Testis (tissue), 5 donors: ENCODE measurements around the gene ERGIC1.

DNA sequence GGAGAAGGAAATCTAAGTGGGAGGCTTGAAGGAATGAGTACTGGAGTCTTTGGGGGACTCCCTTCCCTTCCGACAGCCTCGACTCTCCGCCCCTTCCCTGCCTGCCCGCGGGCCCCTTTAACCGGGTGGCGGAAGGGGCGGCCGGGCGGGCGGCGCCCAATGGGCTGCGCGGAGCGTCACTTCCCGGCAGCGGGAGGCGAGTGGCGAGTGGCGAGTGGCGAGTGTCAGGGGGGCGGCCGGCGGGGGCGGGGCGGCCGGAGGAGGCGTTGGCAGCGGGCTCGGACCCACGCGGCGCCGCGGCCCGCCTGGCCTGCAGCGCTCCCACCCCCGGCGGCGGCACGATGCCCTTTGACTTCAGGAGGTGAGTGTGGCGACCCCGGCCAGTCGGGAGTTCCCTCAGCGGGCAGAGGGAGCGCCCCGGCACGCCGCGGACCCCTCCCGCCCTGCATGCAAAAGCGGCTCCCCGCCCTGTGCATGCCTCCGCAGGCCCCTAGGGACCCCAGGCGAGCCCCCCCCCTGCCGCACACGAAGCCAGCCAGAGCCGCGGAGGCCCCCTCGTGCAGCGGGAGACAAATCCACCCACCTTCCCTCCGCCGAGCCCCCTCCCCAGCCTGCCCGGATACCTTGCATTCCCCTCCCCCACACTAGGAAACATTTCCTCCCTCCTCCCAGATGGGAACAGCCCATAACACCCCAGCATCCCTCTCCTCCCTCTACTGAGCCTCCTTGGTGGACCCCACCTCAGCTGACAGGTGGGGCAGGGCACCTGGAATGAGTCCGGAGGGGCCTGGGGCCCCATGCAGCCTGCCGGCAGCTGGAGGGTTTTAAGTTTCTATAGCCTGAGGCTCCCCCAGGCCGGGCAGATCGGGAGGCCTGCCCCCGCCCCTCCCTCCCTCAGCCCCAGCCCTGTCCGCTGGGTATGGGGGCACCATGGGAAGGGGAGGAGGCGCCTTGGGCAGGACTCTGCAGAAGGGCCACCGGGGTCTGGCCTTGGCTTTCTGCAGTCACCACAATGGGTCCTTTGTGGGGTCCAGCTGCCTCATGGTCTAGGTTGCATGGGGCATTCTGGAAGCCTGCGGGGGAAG lies at the start of gene ERGIC1:
ERGIC1 (plus strand) TSS at position 179 of the 1,085 bp plus-strand sequence.
- PRO-cap, 3 experiments, result peak in 3 of 3 experiments; most common plus-strand start position 251 of the sequence (in 1); most common minus-strand start position 119 of the sequence (in 3)
- RAMPAGE, long total RNA, 2 experiments, result start-site peak on the plus strand in 1 of 2 experiments, centred at position 295 of the sequence, 756 reads per replicate
- RRBS, result 2% methylated on average over 36 of the region's 73 CpGs

- PRO-cap, 3 experiments, result no peak in any of the 3 experiments
- RAMPAGE, long total RNA, 2 experiments, result no peak in any of the 2 experiments
- RRBS, result 82% methylated on average over 6 of the region's 13 CpGs
Observed at GRCh38 chr5:172844945-172845748, 11.1 kb downstream of the ERGIC1 start.

DNA sequence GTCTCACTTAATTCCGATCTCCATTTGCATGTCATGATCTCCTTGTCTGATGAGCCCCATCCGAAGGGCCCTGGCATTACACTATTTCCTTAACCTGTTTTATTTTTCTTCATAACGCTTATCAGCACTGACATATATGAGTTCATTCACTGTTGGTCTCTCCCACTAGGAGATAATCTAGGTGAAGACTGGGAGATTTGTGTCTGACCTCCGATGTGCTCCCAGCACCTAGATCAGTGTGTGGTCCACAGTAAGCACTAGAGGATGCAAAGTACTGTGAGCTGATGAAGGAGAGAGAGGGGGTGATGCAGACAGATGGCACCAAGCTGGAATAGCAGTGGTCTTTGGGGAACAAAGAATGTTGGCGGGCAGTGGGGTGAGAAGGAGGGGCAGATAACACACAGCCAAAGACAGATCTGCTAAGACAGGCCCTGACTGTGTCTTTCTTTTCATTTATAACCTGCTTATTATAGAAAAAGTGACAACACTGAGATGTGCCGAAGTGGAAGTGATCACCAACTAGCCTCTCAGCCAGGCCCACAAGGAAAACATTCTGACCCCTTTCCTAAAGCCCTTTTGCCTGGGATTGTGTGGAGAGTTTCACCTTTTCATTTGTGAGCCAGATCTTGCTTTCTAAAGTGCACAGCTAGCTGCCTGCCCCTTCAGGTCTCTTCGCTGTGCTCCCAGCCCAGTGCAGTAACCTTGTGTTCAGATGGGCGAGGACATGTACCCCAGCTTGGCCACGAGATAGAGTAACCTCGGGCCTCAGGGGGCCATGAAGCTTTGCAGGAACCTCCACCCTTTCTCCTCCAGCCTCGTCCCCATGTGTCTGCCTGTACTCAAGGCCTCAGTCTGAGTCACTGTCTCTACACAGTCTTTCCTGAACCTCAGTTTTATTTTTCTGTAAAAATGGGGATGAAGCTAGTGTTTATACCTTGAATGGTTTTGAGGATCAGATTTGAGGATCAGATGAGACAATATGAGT lies 37.6 kb downstream of the ERGIC1 start:
- PRO-cap, 3 experiments, result peak in 1 of 3 experiments; most common minus-strand start position 698 of the sequence (in 1)
- RAMPAGE, long total RNA, 2 experiments, result no peak in any of the 2 experiments
- RRBS, result no CpG with 5 or more reads among the region's 11 CpGs

DNA sequence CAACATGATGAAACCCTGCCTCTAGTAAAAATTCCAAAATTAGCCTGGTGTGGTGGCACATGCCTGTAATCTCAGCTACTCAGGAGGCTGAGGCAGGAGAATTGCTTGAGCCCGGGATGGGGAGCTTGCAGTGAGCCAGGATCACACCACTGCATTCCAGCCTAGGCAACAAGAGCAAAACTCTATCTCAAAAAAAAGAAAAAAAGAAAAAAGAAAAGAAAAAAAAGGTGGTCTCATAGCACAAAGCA lies 38.5 kb downstream of the ERGIC1 start:
- PRO-cap, 3 experiments, result no peak in any of the 3 experiments
- RAMPAGE, long total RNA, 2 experiments, result no peak in any of the 2 experiments
- RRBS, result no CpG with 5 or more reads among the region's 1 CpG

DNA sequence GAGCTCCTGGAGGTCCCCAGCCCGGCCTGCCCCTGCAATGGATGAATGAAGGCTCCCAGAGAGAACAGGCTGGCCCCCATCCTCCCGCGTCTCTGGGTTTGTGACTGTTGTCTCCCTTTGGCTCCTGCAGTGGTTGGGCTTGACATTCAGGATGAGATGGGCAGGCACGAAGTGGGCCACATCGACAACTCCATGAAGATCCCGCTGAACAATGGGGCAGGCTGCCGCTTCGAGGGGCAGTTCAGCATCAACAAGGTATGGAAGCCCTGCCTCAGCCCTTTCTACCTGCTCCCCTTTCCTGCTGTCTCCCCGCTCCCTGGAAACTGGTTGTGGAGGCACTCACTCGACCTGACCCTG lies 44.7 kb upstream of the RPL26L1 start:
- PRO-cap, 3 experiments, result no peak in any of the 3 experiments
- RAMPAGE, long total RNA, 2 experiments, result no peak in any of the 2 experiments
- RRBS, result 71% methylated on average over 1 of the region's 10 CpGs

GRCh38 chr5:172930891-172931720 lies 28.1 kb upstream of the RPL26L1 start:
- PRO-cap, 3 experiments, result no peak in any of the 3 experiments
- RAMPAGE, long total RNA, 2 experiments, result no peak in any of the 2 experiments
- RRBS, result no CpG with 5 or more reads among the region's 12 CpGs

DNA sequence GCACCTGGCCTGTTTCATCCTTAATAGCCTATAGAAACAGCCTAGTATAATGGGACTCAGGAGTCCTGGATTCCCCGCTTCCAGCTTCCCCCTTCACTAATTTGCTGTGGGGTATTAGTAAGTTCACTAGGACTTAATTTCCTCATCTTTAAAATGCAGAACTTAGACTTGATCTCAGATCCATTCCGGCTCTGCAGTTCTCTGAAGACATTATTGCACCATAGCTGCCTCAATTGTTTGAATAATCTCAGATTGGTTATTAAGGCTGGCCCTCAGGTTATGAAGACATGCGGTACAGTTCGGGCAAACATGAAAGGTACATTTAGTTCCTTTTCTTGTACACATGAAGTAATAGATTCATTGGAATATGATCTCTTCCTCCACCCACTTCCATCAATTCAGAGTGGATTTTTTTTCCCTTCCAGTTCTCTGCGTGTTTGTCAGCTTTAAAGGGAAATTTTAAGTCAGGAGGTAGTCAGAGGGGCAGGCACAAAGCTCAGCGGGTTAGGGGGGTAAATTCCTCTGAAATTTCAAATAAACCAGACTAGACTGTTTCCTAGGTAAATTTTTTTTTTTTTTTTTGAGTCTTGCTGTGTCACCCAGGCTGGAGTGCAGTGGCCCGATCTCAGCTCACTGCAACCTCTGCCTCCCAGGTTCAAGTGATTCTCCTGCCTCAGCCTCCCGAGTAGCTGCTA lies 28.1 kb downstream of the ATP6V0E1 start:
- PRO-cap, 3 experiments, result no peak in any of the 3 experiments
- RAMPAGE, long total RNA, 2 experiments, result no peak in any of the 2 experiments
- RRBS, result no CpG with 5 or more reads among the region's 8 CpGs

DNA sequence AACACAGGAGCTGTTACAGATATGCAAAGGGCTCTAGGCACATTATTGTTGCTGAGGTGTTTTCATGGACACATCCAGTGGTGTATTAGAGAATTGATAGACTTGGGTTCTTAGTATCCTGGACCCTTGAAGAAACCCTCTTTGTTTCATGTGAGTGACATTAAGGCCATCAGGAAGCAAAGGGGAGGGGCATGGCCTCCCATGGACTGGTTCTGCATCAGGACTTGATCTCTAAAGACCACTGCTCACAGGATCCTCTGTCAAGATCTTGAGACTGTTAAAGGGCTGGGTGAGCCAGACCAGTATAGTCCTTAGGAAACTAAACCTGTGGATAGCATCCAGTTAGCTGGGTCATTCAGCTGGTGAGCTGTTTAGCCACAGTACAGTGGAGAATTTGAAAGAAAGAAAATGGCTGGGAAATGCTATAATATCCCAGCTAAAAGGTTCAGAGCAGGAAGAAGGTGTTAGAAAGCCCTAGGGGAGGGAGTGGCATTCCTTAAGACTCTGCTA lies 4.4 kb upstream of the BNIP1 start:
- PRO-cap, 3 experiments, result no peak in any of the 3 experiments
- RAMPAGE, long total RNA, 2 experiments, result no peak in any of the 2 experiments

GRCh38 chr5:173165009-173165671 lies 20.8 kb downstream of the BNIP1 start:
- PRO-cap, 3 experiments, result no peak in any of the 3 experiments
- RAMPAGE, long total RNA, 2 experiments, result no peak in any of the 2 experiments
- RRBS, result no CpG with 5 or more reads among the region's 1 CpG

GRCh38 chr5:173317975-173318505 lies 10.2 kb downstream of the STC2 start:
- PRO-cap, 3 experiments, result no peak in any of the 3 experiments
- RAMPAGE, long total RNA, 2 experiments, result no peak in any of the 2 experiments
- RRBS, result no CpG with 5 or more reads among the region's 12 CpGs

DNA sequence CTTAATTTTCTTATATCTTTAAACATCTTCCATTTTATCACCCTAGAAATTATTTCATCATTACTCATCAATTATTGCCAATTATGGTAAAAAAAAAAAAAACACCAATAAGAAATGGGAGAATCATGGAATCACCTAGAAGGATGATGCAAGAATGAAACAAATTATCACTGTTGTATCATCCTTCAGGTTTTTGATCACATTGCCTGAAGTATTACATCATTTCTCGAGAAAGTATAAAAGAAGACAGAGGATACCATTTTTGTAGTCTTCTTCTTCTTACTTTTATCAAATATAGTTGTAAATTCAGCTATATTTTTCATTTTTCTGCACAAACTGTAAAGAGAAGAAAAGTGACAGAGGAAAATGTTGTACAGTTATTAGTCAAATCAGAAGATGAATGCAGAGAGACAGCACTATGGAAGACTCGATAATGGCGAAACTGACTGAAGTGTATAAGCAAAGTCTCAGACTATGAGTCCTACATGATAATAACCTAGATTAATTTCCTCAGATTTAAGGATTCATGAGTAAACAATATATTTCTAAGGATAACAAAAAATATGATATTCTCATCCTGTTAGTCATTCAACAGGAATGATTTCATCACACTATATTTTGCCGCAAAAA lies 5.8 kb upstream of the STC2 start:
- PRO-cap, 3 experiments, result no peak in any of the 3 experiments
- RAMPAGE, long total RNA, 2 experiments, result no peak in any of the 2 experiments
- RRBS, result no CpG with 5 or more reads among the region's 4 CpGs

- PRO-cap, 3 experiments, result no peak in any of the 3 experiments
- RAMPAGE, long total RNA, 2 experiments, result no peak in any of the 2 experiments
- RRBS, result no CpG with 5 or more reads among the region's 8 CpGs
Observed at GRCh38 chr5:173457159-173457828, 129.1 kb upstream of the STC2 start.

DNA sequence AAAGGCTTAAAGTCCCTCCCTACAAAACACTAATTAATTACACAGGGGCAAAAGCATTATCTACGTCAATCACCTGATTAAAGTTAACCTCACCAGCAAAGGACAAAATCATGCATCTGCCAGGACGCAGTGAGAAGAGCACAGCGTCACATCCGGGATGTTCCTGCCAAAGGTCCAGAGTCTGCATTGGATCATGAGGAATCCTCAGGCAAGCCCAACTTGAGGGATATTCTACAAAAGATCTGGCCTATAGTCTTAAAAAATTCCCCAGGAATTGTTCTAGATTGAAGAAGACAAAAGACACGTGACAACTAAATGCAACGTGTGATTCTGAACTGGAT lies 15.7 kb downstream of the BOD1 start:
- PRO-cap, 3 experiments, result no peak in any of the 3 experiments
- RAMPAGE, long total RNA, 2 experiments, result no peak in any of the 2 experiments
- RRBS, result no CpG with 5 or more reads among the region's 6 CpGs

DNA sequence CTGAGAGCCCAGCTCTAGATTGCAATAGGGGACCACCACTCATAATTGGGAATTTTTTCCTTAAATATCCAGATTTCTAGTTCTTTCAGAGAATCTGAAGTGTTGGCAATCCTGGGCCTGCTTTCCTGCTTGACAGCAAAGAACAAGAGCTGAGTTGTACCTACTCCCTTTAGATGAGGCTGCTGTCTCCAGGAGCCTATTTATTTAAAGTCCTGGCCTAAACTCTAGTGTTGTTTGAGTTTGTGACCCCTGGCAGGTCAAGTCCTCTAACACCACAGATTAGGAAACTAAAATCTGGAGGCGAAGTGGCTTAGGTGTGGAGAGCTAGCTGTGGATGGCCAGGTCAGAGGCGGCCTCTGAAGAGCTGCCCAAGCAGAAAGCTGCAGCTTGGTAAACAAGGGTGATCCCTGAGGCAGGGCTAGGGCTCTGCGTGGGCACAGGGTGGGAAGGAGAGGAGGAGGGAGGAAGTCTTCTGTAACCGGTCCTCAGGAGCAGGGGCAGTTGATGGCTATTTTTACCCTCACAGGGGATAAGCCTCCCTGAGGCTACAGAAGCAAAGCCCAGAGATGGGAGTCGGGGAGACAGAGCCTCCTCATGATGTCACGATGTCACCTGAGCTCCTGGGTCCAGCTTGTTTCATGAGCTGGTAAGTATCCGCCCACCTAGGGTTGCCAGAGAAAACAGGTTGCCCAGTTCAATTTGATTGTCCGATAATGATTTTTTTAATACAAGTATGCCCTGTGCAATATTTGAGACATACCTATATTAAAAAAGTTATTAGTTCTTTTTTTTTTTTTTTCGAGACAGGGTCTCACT lies 25.8 kb upstream of the BOD1 start:
- PRO-cap, 3 experiments, result no peak in any of the 3 experiments
- RAMPAGE, long total RNA, 2 experiments, result no peak in any of the 2 experiments
- RRBS, result no CpG with 5 or more reads among the region's 9 CpGs

DNA sequence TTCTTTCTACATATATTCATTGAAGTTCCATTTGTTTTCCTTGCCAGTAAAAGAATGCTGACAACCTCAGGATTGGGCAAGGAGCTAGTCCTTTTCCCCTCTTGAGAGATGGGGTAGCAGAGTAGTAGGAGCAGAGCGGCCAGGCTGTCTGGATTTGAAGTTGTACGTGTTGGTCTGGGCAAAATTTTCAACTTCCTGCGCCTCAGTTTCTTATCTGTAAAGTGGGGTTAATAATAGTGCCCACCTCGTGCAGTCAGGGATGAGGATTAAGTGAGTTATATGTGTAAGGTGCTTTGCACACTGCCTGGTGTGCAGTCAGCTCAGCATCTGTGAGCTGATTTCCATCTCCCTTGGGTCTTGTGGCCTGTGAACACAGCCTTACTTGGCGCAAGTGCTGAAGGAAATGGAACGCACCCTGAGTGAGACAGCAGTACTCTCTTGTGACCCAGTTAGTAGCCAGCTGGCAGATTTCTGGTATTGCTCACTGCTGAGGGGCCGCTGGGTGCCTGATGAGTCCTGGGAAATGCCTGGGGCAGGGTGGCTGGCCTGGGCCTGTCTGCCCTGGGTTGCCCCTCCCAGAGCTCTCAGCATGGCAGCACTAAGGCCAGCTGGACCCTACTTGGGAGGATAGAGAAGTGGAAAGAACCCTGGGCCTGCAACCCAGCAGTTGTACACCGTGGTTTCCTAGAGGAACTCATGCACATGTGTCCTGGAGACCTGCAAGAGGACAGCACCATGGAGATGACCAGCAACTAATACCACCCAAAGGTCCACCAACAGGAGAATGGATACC lies 90.9 kb upstream of the BOD1 start:
- PRO-cap, 3 experiments, result no peak in any of the 3 experiments
- RAMPAGE, long total RNA, 2 experiments, result no peak in any of the 2 experiments
- RRBS, result no CpG with 5 or more reads among the region's 8 CpGs

- PRO-cap, 3 experiments, result no peak in any of the 3 experiments
- RAMPAGE, long total RNA, 2 experiments, result no peak in any of the 2 experiments
- RRBS, result no CpG with 5 or more reads among the region's 14 CpGs
Observed at GRCh38 chr5:173753326-173754003, 134.7 kb upstream of the CPEB4 start.

DNA sequence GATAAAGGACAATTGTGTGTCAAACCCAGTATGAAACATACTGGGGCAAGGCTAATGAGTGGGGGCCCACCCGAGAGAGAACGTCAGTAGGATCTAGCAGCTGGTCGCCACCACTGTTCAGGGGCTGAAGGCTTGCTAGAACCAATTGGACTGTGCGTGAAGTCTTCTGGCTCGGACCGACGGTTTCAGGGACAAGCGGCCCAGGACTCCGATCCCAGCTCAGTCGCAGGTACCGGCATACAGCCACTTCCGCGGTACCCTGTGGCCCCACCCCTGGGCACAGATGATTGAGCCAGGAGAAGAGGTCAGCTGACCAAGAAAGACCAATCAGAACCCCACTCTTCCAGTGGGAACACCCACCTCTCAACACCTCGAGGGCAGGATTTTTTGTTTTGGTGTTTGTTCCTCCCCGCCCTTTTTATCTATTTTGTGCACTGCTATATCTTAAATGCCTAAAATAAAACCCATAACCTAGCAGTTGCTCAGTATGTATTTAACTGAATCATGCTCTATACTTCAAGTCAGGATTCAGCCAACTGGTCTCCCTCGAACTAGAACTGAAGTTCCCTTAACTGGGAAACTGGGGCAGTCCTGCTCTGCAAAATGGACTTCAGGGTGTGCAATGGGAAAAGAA lies 21.2 kb upstream of the CPEB4 start:
- PRO-cap, 3 experiments, result peak in 2 of 3 experiments; most common minus-strand start position 225 of the sequence (in 2)
- RAMPAGE, long total RNA, 2 experiments, result no peak in any of the 2 experiments
- RRBS, result no CpG with 5 or more reads among the region's 16 CpGs

DNA sequence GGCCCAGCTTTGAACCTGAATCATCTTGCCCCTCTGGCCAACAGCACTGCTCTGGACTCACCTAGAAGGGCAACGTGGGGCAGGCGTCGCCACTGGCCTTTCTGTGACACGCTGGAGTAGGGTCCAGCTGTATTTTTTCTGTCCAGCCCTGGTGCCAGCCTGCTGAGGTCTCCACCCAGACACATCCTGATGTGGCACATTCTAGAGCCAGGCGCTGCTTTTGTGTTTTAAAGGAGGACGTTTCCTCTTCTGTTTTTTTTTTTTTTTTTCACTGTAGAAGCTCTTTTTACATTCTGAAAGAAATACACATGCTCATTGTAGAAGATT lies 15.2 kb upstream of the CPEB4 start:
- PRO-cap, 3 experiments, result peak in 2 of 3 experiments; most common minus-strand start position 173 of the sequence (in 2)
- RAMPAGE, long total RNA, 2 experiments, result no peak in any of the 2 experiments
- RRBS, result no CpG with 5 or more reads among the region's 6 CpGs

DNA sequence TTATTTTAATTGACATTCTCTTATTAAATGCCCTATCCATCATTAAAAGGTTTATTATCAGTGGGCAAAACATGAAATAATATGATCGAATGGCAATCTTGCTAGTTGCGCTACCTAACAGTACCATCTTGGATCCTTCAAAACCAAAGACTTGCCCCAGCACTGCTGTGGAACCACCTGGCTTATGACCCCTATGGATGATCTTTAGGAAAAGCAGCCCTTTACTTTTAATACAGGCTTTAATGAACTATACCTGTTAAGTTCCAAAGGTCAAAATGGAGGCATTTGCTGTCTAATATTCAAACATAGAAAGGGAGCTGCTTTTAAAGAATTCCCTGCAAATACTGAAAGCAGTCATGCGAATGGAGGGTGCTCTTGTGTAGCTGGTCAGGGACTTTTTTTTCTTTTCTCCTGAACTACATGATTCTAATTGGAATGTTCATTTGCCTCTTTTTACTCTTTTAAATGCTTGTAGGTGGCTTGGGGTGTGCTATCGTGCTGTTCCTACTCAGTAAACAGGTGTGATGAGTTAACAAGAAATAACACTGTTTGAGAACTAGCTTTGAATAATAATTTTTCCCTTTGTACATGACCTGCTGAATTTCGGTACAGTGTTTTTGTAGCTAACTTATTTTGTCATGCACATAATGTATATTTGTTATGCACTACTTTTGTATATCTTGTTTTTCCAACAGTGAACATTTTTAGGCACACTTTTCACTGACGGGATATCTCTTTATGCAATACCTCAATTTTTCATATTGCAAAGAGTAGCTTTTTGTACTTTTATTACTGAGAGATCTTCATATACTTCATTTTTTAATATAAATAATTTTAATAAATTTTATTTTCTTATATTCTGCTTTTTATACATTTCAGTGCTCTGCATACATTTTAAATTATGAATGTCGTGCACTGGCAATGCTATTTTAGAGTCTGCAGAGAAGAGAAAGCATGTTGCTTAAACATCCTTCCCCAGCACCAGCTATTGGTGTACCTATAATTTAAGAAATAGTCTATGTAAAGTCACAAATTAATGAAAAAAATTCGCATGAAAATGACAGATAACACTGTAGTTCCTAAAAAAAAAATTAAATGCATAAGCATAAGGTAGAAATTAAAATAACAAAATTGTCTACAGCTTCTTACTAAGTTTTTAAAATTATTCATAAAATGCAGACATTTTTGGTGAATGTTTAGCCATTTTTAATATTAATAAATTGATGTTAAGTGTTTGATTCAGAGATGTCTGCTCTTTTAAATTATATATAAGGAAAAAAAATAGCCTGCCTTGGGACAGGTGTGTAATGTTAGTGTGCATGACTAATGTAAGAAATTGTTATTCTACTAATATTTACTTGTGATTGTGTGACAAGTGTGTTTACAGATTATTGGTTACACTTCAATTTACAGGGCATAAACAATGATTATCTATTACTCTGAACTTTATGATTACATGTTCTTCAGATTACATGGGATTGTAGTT lies 30.8 kb upstream of the C5orf47 start:
- PRO-cap, 3 experiments, result no peak in any of the 3 experiments
- RAMPAGE, long total RNA, 2 experiments, result no peak in any of the 2 experiments
- RRBS, result no CpG with 5 or more reads among the region's 8 CpGs

GRCh38 chr5:174311613-174312542 lies 266.4 kb downstream of the NSG2 start:
- PRO-cap, 3 experiments, result no peak in any of the 3 experiments
- RAMPAGE, long total RNA, 2 experiments, result no peak in any of the 2 experiments
- RRBS, result 6% methylated on average over 39 of the region's 78 CpGs